Left colon (tissue), 1 donor: ENCODE results near the genes GPR4 and NOVA2.

- PRO-cap, result bidirectional peak, plus-strand start at chr19:45179445, minus-strand start at chr19:45179388
These were observed 806 bp downstream of the BLOC1S3 start for GRCh38 chr19:45179157-45180023.

DNA sequence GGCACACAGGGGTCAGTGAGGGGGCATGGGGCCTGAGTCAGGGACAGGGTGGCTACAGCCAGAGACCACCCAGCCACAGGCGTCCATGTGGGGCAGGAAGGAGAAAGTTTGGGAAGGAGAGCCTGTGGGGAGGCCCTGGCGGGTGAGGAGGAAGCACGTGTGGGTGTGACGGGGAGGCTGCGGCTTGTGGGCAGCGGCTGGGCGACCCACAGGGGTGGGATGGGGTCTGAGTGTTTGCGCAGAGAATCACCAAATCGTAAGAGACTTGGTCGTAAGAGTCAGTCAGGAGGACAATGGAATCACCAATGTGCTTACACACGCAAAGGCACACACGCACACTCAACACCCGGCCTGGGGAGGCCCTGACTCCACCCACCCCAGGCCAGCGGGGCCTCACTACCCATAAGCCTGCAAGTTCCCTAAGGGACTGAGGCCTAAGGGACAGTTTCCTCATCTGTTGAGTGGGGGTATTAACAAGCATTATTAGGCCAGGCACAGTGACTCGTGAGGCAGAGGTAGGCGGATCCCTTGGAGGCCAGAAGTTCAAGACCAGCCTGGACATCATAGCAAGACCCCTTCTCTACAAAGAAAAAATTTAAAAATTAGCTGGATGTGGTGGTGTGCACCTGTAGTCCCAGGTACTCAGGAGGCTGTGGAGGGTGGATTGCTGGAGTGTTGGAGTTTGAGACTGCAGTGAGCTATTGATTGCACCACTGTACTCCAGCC, 11.6 kb upstream of the FOSB start:
- PRO-cap, result bidirectional peak, plus-strand start at position 211 of the sequence, minus-strand start at position 110 of the sequence; unidirectional peak, plus-strand start at position 422 of the sequence

DNA sequence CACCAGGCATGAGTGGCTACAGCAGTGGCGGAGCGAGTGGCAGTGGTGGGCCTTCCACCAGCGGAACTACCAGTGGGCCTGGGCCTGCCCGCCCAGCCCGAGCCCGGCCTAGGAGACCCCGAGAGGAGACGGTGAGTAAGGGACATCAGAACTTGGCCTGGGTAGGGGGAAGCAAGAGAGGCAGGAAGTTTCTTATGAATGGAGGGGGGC, 2.9 kb downstream of the FOSB start:
- PRO-cap, result no peak

DNA sequence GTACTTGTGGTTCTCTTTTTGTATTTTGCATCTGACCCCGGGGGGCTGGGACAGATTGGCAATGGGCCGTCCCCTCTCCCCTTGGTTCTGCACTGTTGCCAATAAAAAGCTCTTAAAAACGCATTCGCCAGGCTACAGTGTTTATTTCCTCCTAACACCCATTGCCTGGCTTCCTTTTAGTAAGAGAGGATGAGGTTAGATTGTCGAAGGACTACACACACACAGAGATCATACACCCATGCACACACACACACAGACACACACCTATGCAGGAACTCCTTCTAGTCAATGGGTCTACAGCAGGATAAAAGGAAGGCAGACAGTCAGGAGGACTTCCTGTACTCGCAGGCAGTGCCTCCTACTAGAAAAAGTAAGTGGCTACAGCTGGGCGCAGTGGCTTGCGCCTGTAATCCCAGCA, 7.3 kb downstream of the FOSB start:
- PRO-cap, result no peak

- PRO-cap, result unidirectional peak, minus-strand start at chr19:45493212
These were observed 3.9 kb downstream of the RTN2 start for GRCh38 chr19:45492596-45493763.

DNA sequence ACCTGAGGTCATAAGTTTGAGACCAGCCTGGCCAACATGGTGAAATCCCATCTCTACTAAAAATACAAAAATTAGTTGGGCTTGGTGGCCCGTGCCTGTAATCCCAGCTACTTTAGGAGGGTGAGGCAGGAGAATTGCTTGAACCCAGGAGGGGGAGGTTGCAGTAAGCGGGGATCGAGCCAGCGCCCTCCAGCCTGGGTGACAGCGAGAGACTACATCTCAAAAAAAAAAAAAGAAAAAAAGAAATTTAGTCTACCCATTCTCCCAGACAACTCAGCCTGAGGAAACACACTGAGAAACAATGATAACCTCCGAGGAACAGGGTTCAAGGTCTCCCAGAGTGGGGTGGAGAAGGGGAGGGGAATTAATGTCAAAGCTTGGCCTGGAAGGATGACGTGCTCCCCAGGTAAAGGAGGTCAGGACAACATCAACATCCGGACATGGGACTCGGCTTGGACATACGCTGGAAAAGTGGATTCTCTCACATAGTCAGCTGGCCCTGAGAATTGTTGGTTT, 1.4 kb upstream of the VASP start:
- PRO-cap, result bidirectional peak, plus-strand start at position 443 of the sequence, minus-strand start at position 303 of the sequence

- PRO-cap, result no peak
These were observed 36.6 kb downstream of the VASP start for GRCh38 chr19:45543716-45544414.

- PRO-cap, result no peak
These were observed 7.8 kb upstream of the OPA3 start for GRCh38 chr19:45592365-45592767.

DNA sequence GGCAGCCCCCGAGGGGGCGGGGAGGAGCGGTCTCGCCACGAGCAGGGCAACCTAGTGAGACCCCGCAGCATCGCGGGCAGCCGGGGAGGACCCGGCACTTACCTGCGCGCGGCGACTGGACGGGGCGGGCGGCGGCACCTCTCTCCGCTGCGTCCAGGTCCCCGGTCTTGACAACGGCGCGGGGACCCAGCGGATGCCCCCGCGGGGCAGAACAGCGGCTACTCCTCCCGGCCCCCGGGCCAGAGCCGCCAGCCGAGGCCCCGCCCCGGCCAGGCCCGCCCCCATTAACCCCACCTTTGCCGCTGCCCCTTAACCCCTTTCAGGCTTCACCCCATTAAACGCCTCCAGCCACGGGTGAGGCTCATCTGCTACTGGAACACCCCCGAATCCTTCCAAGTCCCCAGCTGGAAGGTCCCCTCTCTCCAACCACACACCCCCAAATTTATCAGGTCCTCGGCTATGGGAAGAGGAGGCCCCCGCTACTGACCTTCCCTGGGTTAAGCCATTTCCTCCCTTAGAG, at the start of gene GPR4:
Gene GPR4, minus strand, starts transcription at position 220 of the 520 bp plus-strand sequence.
- PRO-cap, result unidirectional peak, minus-strand start at position 169 of the sequence

GRCh38 chr19:45645906-45646461, 6.8 kb upstream of the EML2 start:
- PRO-cap, result no peak

DNA sequence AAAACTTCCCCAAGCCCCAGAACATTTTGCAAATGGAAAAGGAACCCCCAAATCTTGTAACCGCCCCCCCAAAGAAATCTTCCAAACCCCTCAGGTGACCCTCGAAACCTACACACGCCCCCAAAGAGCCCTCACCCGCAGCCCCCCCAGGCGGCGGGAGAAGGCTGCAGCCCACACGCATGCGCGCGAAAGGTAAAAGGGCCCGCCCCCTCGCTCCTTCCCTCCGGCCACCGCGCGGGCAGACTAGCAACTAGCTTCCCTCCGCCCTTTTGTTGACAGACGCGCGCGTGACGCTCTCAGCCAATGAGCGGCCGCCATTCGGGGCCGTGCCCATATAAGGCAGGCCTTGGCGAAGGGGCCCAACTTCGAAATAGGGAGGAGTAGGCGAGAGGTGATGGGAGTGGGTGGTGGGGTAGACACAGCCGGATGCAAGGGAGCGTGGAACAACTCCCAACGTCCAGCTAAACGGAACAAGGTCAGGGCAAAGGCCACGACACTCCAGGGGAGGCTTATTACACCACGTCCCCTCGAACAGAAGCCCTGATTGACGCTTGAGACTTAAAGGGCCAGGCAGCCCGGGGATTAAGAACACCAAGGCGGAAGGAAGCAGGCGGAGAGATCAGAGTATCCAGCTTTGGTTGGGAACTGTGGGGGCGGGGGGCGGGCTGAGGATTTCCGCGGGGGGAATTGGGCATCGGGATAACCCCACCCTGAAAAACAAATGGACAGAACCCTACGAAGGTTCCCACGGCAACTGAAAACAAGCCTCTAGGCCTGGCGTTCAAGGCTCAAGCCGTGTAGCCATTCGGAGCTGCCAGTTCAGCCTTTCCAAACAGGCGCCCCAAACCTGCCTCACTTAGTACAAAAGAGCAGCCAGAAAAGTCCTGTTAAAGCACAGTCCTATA, 13.3 kb downstream of the FBXO46 start:
- PRO-cap, result bidirectional peak, plus-strand start at position 569 of the sequence, minus-strand start at position 160 of the sequence

GRCh38 chr19:45852217-45852720, 10.7 kb downstream of the SYMPK start:
- PRO-cap, result no peak

DNA sequence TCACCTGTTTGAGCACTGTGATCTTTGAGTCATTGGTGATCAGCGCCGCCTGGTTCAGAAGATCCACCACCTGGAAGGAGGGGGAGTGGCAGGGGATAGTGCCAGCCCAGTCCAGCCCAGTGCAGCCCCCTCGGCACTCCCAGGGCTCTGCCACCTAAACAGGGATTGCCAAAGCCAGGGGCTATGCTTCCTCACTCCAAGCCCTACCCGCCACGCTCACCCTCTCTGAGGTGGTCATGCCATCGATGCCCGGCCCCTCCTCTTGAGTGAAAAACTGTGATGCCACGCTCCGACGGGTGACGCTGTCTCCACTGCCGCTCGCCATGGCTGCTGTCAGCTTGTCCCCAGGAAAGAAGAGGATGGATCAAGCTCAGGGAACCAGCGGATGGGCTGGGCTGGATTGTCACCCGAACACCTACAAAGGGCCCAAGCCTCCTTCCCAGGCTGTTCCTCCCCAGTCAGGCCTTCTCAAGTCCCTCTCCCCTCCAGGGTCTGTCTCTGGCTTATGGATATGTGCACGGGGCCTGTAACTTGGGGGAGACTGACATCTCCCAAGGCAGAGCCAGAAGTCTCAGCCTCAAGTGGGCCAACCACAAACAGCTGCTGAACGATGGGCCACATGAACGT, 8.7 kb downstream of the SYMPK start:
- PRO-cap, result no peak

GRCh38 chr19:45863304-45863631, 321 bp upstream of the SYMPK start:
- PRO-cap, result bidirectional peak, plus-strand start at chr19:45863385, minus-strand start at chr19:45863147

- PRO-cap, result bidirectional peak, plus-strand start at chr19:45882258, minus-strand start at chr19:45881967; unidirectional peak, plus-strand start at chr19:45882320; bidirectional peak, plus-strand start at chr19:45882444, minus-strand start at chr19:45882372
These were observed 4.0 kb downstream of the IRF2BP1 start for GRCh38 chr19:45881743-45882487.

DNA sequence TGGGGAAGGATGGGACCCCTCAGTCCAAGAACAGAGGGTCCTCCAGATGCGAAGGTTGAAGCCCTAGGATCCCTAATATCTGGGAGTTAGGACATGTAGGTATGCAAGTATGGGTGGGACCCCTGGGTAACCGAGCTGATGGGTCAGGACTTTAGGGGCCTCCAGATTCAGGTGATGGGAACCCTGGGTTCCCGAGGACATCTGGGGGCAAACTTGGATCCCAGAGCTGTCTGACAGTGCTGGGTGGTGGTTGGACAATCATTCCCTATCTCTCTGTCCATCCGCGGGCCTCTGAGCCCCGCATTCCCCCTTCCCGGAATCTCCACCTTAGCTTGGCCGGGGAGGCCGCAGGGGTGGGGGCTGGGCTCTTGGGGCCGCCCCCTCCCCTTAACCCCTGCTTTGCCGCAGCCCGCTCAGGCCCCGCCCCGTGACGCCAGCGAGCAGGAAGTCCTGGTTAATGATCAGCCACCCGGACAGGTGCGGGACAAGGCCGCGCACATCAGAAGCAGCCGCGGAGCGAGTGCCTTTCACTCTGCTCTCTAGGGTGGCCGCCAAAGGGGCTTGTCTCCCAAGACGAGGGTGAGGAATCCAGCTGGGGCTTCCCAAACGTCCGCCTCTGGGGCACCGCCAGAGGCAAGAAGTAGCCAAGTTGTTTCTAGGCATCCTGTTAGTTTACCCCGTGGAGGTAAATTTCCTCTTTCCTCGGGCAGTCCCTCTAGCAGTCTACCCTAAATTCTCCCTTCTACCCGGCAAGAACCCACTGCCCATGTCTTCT, 3.3 kb downstream of the IRF2BP1 start:
- PRO-cap, result bidirectional peak, plus-strand start at position 502 of the sequence, minus-strand start at position 315 of the sequence

- PRO-cap, result unidirectional peak, minus-strand start at chr19:45887265
These were observed 1.2 kb upstream of the IRF2BP1 start for GRCh38 chr19:45887099-45887669.

GRCh38 chr19:45927514-45928150, 13.1 kb upstream of the NANOS2 start:
- PRO-cap, result no peak

GRCh38 chr19:45973268-45974448, at the start of gene NOVA2:
Gene NOVA2, minus strand, starts transcription at chr19:45973865.
- PRO-cap, result unidirectional peak, minus-strand start at chr19:45974013

DNA sequence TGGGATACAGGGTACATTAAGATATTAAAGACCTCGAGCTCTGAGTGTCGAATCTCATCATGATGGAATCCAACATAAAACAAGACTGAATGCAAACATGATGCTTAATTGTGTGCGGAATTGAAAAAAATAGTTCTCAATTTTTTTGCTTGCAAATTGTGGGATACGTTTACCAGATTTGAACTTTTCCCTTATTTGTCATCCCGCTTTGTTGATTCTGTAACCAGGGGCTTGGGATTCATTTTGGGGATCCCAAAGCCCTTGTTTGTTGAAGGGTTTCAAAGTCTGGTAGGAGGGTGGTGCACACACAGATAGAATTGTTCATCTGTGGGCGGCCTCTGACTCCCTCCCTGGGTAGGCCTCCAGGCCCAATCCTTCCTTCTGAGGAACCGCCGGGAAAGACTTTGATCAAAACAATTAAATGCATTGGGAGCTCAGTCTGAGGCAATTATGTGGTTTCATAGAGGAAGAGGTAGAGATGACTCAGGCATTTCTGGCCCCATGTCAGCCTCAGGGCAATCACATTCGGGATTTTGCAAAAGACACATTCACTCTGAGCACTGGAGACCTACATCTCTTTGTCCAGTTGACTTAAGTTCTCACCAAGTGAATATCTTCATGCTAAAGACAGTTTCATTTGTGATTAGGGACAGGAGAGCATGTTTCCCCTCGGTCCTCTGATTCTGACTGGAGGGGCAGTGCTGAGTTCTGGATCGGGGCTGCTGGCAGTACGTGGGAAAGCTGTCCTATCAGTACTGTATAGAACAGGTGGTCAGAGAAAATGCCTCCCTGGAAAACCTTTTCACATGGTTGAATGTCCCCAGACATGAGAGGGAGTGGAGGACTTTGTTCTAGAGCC, 27.7 kb upstream of the IGFL4 start:
- PRO-cap, result no peak